MCF 10A (cell line): ENCODE results near the genes THOC6 and CREBBP.

DNA sequence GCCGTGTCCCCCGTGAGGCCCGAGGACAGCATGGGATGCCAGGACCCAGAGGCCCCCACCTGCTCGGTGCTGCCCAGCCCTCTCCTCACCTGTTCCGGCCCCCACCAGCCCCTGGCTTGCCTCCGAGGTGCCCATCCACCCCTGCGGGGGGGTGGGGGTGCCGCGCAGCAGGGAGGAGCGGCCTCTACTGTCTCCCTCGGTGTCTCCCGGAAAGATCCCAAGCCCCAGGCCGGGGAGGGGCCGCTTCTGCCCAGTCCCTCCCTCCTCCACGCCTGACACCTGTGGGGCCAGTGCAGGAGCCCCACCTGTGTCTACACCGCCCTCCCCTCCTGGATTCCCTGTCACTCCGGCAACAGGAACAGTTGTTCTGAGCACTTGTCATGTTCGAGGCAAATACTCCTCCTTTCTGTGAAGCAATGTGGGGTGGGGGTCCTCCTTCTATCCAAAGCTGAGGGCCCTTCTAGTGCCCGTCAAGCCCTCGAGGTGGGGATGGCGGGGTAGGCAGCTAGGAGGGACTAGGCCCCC, 9.0 kb upstream of the KREMEN2 start:
- PRO-cap, result no peak
- RRBS, result no CpG with 5 or more reads among the region's 21 CpGs

GRCh38 chr16:2966653-2967296, 2.4 kb upstream of the PAQR4 start:
- PRO-cap, result no peak
- RRBS, result 89% methylated on average over 30 of the region's 75 CpGs

GRCh38 chr16:3003575-3004676, 8.8 kb upstream of the CLDN9 start:
- PRO-cap, result bidirectional peak, plus-strand start at chr16:3004175, minus-strand start at chr16:3003897; bidirectional peak, plus-strand start at chr16:3004869, minus-strand start at chr16:3004549
- RRBS, result under 1% methylated on average over 38 of the region's 127 CpGs

- PRO-cap, result no peak
- RRBS, result no CpG with 5 or more reads among the region's 22 CpGs
These were observed 5.5 kb upstream of the CLDN9 start for GRCh38 chr16:3006773-3008041.

DNA sequence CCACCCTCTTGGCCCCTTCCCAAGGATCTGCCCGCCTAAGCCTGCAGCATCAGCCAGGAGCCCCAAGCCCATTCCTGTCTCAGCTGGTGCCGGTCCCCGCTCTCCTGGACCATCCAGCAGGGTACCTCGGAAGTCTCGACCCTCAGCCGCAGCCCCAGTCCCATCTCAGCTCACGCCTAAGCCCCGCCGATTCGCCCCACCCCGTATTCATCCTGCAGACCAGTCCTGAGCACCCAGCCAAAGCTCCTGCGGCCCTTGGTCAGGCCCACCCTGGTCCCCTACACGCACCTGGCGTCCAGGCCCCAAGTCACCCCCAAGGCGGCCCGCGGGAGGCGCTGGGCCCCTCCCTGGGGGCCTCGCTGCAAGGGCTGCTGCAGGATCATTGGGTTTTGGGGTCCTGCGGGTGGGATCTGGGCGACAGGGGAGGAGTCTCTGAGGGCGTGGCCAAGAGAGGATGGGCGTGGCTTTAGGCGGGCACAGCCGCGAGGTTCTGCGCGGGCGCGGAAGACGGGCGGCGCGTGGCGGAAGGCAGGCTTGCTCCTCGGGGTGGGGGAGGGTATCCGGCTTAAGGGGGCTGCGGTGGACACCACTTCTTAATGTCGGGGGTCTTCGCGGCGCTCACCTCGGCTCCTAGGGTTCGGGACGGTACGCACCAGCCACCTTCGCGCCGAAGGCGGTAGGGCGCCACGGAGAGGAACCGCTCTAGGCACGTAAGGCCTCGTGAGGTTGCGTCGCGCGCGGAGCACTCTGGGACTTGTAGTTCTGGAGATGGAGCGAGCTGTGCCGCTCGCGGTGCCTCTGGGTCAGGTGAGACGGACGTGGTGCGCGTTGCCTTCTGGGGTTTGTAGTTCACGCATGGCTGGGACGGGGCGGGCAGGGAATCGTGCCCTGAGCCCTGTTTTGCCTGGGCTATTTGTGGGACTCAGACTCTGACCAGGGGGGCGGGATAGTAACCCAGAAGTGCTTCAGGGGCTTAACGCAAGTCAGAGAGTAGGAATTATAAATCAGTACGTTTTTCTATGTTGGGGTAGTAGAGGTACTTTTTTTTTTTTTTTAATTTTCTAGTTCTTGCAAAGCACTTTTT, at the start of gene THOC6:
Gene THOC6 (plus strand): TSS at position 477 of the 1,084 bp plus-strand sequence.
- PRO-cap, result bidirectional peak, plus-strand start at position 75 of the sequence, minus-strand start outside the sequence; bidirectional peak, plus-strand start at position 485 of the sequence, minus-strand start at position 137 of the sequence; bidirectional peak, plus-strand start at position 763 of the sequence, minus-strand start at position 698 of the sequence
- RRBS, result no CpG with 5 or more reads among the region's 75 CpGs

DNA sequence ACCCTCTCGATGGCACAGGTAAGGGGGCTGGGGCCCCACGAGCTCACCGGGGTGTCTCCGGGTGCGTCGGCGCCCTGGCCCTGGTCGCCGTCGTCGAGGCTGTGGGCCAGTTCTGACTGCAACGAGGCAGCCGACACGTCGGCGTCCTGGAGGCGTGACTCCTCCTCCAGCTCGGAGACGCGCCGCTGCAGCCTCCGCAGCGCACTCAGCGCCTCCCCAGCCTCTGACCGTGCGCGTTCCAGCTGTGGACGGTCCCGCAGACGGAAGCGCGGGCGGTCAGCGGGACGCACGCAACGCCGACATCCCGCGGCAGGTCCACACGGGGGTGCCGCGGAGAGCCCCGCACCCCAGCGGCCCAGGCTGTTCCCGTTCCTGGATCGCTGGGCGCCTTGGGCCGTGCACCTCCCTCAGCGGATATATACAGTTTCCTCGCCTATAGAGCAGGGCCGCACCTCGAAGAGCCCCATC, 5.7 kb downstream of the THOC6 start:
- PRO-cap, result no peak
- RRBS, result no CpG with 5 or more reads among the region's 53 CpGs

GRCh38 chr16:3066133-3066701, 777 bp downstream of the IL32 start:
- PRO-cap, result no peak
- RRBS, result no CpG with 5 or more reads among the region's 17 CpGs

DNA sequence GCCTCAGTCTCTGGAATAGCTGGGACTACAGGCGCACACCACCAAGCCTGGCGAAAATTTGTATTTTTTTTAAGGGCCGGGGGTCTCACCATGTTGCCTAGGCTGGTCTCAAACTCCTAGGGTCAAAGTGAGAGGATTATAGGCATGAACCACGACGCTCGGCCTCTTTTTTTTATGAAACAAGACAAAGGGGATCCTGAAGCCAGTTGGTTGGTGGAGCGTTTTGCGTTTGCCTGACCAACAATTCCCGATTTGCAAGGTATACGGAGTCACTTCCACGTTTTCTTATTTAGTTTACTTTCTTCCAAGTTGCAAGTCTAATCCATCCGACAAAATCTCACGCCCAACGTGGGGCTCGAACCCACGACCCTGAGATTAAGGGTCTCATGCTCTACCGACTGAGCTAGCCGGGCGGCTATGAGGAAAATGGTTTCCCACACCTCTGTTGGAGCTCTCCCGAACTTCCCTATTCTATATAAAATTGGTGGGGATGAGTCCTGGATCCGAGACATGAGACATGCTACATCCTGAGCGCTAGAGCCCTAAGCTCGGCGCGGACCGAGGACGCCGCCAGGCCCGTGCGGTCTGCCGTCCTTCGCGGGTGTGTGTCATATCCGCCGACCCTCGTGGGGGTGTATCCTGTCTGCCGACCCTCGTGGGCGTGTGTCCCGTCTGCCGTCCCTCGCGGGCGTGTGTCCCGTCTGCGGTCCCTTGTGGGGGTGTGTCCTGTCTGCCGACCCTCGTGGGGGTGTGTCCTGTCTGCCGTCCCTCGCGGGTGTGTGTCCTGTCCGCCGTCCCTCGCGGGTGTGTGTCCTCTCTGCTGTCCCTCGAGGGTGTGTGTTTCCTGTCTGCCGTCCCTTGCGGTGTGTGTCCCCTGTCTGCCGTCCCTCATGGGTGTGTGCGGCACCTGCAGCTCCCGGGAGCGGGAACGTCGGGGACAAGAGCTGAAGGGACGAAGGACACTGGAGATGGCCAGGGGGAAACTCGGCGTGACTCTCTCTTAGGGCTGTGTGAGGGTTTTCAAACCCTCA, 22.6 kb downstream of the ZNF213 start:
- PRO-cap, result bidirectional peak, plus-strand start at position 537 of the sequence, minus-strand start at position 419 of the sequence
- RRBS, result 0% methylated on average over 2 of the region's 67 CpGs

DNA sequence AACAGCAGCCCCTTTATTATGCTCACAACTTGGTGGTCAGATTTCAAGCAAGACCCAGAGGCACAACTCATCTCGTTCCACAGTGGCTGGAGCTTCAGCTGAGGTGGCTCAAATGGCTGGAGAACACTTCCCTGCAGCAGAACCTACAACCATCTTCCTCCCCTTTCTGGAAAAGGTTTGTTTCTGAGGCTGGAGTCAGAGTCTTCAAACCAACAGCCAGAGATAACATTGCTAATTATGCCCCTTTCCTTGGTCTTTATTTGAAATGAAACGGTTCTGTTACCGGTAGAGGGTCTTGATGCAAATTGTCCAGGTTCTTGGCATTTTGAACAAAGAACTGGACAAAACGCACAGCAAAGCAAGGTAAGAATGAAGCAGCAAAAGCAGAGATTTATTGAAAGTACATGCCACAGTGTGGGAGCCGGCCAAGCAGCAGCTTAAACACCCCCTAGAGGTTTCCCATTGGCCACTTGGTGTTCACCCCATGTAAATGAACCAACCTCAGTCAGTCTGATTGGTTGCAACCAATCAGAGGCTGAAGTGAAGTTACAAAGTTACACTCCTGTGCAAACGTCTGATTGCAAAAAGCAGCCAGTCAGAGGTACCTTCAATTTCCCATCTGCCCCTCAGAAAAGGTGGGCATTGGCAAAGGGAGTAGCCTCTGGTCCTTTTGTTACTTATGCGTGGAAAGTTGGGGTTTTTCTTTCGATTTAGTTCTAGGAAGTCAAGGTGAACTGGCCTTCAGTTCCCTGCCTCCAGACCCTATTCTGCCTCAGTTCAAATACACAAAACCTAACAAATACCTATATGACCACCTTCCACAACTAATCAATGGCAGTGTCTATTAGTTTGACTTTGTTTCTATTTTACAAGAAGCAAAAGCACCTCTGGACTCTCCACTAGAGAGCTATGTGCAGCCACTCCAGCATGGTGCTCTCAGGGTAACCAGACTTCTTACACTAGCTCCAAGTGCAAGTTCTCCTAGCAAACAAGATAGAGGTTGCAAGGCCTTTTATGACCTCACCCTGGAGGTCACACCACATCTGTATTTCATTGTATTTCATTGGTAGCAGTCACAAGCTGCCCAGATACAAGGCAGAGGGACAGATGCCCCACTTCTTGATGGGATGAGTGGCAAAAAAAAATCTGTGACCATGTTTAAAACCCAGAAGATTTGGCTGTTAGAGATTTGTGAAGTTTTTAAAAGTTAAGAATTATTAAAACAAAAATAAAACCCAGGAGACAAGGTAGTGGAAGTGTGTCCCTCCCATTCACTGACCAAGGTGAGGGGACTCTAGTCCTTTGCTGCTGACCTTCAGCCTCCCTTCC, 8.6 kb upstream of the ZNF263 start:
- PRO-cap, result no peak
- RRBS, result no CpG with 5 or more reads among the region's 8 CpGs

GRCh38 chr16:3292351-3293111, 9.2 kb downstream of the ZNF263 start:
- PRO-cap, result no peak
- RRBS, result no CpG with 5 or more reads among the region's 6 CpGs

DNA sequence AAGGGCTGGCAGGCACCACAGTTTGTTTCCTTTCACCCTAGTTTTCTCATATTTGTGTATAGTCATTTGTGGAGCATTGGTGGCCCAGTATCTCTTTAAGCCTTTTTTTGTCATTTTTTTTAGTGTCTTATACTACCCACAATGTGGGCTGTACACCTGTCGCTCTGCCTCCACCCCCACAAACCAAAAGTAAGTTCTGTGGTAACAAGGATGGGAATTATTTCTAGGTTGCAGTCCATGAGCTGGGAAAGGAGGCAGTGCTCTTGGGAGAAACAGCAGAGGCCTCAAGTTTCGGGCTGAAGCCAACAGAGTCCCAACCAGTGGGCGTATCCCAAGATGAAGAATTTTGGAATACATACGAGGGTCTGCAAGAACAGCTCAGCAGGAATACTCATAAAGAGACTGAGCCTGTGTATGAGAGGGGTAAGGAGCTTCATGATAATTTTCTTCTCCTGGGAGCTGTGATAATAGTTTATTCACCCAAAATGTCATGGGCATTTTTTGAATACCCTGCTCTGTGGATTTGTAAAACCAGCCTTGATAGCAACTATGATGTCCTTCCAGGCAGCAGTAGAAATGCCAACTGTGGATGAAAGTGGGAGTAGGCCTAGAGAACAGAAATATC, 6.3 kb downstream of the ZNF75A start:
- PRO-cap, result unidirectional peak, plus-strand start at position 399 of the sequence
- RRBS, result no CpG with 5 or more reads among the region's 4 CpGs

DNA sequence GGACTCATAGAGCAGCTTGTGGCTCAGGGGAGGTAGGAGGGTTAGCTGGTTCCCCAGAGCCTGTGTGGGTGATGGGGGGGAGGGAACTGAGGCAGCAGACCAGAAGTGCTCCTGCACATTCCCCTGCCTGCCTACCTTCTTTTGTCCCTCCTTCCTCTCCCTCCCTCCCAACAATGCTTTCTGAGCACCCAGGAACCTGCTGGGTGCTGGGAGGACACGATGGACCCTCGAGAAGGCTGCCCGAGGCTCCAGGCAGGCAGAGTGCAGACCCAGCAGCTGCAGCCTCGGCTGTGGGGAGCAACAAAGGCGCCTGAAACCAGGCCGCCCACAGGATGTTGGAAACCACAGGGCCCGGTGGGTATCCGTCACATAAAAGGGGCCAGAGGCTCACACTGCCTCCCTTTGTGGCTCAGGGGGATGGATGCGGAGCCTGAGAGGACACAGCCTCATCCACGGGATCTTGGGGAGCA, 1.5 kb upstream of the NLRC3 start:
- PRO-cap, result no peak
- RRBS, result no CpG with 5 or more reads among the region's 10 CpGs

DNA sequence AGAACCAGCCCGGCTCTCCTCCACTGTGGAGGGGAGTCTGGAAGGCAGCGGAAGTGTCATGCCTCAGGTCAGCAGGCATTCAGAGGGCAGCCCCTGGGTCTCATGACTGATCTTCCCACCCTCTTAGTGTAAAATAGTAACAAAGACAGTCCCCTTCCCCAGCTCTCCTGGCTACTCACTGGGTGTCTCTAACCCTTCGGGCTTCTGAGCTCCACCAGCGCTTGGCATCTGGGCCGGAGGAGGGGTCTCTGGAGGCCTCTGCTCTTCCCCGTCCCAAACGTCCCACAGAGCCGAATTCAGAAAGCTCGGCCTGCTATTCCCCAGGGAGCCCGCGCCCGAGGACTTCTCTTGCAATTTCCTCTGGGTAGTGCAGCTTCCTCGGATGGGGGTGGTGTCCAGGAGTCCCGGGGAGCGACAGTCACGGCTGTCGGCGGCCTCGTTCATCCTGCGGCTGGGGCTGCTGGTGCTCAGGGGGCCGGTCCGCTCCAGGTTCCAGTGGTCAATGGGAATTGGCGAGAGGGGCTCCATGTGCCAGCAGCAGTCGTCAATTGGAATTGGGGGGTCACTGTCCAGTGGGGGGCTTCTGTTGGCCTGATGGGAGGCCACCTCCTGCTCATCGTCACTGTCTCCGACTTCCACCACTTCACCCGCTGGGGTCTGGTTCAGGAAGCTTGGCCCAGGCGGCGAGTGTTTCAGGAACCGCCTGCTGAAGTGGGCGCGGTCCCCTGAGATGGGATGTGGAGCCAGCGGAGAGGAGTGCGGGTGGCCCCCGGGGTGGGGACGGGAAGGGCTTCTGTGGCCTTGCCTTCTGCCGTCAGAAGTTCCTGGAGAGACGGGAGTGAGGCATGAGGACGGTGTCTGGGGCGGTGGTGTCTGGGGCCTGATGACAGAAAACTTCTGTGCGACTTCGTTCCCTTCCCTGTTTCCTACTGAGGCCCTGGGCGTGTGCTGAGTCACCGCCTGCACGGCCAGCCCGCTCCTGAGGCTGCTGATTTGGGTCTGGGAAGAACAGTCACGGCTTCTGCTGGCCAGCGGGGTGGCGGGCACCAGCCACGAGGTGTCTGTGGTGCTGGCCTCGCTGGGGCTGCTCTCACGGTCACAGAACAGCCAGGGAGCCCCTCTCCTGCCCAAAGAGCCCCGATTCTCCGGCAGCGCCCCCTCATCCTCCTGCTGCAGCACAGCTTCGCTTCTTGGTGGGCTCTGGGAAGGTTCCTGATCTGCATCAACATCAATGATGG, 12.0 kb upstream of the NLRC3 start:
- PRO-cap, result no peak
- RRBS, result 95% methylated on average over 2 of the region's 56 CpGs

GRCh38 chr16:3722986-3723293, 5.6 kb upstream of the TRAP1 start:
- PRO-cap, result no peak
- RRBS, result no CpG with 5 or more reads among the region's 7 CpGs

- PRO-cap, result bidirectional peak, plus-strand start at chr16:3880173, minus-strand start at chr16:3880052
- RRBS, result 1% methylated on average over 43 of the region's 101 CpGs
These were observed 674 bp downstream of the CREBBP start for GRCh38 chr16:3879691-3880387.

GRCh38 chr16:3880388-3880785, at the start of gene CREBBP:
TSS of gene CREBBP (minus strand) at chr16:3880713.
- PRO-cap, result bidirectional peak, plus-strand start at chr16:3880860, minus-strand start at chr16:3880723
- RRBS, result 1% methylated on average over 7 of the region's 66 CpGs

GRCh38 chr16:4053138-4053918, 62.9 kb downstream of the ADCY9 start:
- PRO-cap, result bidirectional peak, plus-strand start at chr16:4053814, minus-strand start at chr16:4053749
- RRBS, result no CpG with 5 or more reads among the region's 27 CpGs

GRCh38 chr16:4184787-4185149, 57.1 kb downstream of the SRL start:
- PRO-cap, result no peak
- RRBS, result no CpG with 5 or more reads among the region's 6 CpGs

DNA sequence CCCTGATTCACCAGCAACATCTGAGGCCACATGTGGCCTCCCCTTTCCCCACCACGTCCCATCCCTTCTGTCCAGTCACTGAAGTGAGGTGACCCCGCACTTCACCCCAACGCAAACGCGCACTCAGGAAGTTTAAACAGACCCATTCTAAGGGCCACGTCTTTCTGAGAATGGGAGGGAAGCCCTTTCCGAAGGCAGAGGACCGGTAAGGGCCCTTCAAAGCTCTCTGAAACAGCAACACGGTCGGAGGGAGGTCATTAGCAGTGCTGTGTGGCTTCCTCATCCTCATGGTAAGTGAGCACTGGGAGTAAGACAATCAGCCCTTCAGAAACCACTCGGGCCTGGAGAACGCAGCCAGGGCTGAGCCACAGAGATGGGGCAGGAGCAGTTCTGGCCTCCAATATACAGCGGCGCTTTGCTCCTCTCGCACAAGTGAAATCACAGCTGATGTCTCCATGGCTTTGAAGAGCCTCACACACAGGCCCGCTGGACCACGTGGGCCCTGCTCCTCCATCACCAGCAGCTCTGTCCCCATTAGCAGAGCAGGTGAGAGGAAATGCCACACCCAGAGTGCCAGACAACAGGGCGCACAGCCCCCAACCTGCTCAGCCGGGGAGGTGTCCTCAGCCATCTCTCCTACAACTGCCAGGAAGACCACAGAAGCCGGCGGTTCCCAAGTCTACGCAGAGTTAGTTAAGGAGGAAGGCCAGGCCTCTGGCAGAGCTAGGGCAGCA, 23.6 kb downstream of the SRL start:
- PRO-cap, result no peak
- RRBS, result no CpG with 5 or more reads among the region's 22 CpGs

DNA sequence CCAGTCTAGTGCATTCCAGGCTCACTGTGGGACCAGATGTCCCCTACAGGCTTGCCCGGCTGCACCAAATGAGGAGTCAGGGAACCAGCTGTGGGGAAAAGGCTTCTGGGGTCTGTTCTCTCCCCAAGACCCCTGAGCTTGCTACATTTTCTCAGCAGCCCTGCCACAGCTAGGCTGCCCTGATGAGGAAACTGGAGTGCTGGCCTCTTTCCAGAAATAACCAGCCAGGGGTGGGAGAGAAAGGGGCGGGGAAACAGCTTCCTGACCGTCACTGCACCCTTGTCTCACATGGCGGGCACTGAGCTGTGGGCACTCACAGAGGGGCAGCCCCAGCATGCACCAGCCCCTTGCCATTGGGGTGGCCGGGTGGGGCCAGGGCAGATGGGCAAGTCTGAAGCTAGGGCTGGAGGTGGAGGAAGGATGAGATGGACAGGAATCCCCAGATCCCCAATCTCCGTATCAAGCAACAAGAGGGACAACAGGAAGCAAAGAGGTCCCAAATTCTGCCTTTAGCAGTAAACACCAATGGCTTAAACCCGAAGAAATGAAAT, 2.8 kb downstream of the SRL start:
- PRO-cap, result no peak
- RRBS, result no CpG with 5 or more reads among the region's 7 CpGs